Placental pericyte (primary cell): Measurements from ENCODE around the genes PWP1, PRDM4 and CMKLR1.

- CAGE, long polyA plus RNA: no peak
Measured at GRCh38 chr12:106120219-106121276, 18.2 kb downstream of the NUAK1 start.

- CAGE, long polyA plus RNA: no peak
Measured at GRCh38 chr12:106358199-106358851, 777 bp downstream of the POLR3B start.

GRCh38 chr12:106753370-106754311 is 20.8 kb upstream of the RIC8B start:
- CAGE, long polyA plus RNA: no peak

- CAGE, long polyA plus RNA: no peak
Measured at GRCh38 chr12:106959724-106960118, 4.0 kb downstream of the TMEM263 start.

GRCh38 chr12:107348938-107349337 is 30.7 kb downstream of the ABTB3 start:
- CAGE, long polyA plus RNA: no peak

- CAGE, long polyA plus RNA: no peak
Measured at GRCh38 chr12:107386341-107386848, 68.2 kb downstream of the ABTB3 start.

DNA sequence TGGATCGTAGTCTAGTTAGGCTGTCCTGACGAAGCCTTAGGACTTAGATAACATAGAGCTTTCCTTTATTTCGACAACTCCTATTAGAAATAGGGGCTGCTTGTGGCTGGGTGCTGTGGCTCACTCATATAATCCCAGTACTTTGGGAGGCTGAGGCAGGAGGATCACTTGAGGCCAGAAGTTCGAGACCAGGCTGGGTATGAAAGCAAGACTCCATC is 145.1 kb upstream of the PWP1 start:
- CAGE, long polyA plus RNA: no peak

DNA sequence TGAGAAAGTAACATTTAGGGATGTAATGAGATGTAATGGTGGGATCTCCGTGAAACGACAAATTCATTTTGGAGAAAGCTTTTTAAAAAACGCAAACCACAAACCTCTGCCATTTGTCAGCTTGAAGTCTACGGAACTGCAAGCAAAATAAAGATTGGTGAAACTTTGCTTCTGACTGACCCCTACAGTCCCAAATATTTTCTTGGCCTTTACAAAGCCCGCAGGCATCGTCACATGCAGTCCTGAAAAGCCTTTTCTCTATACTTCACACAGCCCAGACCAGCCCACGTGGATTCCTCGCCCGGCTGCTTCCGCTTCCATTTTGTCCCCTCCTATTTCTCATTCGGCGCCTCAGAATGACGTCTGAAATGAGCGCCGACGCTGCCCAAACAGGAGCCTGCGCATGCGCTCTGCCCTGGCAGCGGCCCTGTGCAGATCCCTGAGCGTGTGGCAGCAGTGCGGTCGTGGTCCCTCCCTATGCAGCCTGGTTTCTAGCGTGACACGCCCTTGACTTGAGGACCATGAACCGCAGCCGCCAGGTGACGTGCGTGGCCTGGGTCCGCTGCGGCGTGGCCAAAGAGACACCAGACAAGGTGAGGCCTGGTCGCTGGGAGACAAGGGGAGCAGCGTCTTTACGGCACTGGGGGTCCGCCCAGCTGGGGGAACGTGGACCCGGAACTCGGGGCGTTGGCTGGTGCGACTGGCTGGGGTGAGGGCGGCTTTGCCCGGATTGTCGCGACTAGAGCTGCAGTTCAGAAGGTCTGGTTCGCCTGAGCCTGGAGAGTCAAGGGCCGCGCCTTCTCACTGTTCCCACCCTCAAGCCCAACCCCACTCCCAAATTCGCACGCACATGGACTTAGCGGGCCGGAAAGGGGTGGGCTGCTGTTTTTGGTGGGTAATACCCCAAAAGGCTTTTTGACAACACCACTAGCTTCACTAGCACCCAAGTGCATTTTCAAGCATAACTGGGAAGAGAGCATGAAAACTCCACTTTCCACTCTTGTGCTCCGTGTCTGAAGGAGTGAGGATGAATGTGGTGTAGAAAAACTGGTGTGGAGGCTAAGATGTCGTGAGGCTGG is at the start of gene PWP1:
PWP1 (plus strand) TSS at position 421 of the 1,079 bp plus-strand sequence.
- CAGE, long polyA plus RNA: start-site peak on the plus strand centred at position 425 of the sequence, 21 bp wide, 234 and 50 reads in 2 replicates

DNA sequence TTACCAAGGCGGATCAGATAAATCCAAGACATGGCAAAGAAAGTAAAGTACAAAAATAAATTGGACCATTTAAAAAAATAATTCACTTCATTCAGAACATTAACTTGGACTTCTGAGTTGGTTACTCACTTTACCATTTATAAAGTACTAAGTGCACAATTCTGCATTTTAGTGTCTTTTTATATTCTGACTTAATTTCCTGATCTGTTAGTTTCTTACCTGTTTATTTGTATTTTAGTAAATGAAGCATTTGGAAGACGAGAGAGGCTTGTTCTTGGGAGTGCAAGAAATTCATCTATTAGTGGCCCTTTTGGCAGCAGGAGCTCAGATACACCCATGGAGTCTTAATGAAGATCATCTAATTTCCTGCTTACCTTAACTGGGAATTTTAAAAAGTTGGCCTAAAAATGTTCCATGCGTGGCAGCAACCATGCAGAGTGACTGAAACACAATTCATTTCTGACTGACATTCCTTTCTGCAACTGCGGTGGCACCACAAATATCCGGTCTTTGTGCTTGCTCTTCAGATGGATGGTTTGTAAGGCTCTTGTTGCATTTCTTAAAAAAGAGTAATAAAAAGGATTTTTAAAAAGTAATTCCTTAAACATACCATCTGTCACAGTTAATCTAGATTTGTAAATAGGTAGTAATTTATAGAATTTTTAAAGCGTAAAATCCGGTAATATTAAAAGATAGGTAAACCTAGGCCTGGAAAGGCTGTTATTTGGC is 26.4 kb downstream of the PWP1 start:
- CAGE, long polyA plus RNA: no peak

DNA sequence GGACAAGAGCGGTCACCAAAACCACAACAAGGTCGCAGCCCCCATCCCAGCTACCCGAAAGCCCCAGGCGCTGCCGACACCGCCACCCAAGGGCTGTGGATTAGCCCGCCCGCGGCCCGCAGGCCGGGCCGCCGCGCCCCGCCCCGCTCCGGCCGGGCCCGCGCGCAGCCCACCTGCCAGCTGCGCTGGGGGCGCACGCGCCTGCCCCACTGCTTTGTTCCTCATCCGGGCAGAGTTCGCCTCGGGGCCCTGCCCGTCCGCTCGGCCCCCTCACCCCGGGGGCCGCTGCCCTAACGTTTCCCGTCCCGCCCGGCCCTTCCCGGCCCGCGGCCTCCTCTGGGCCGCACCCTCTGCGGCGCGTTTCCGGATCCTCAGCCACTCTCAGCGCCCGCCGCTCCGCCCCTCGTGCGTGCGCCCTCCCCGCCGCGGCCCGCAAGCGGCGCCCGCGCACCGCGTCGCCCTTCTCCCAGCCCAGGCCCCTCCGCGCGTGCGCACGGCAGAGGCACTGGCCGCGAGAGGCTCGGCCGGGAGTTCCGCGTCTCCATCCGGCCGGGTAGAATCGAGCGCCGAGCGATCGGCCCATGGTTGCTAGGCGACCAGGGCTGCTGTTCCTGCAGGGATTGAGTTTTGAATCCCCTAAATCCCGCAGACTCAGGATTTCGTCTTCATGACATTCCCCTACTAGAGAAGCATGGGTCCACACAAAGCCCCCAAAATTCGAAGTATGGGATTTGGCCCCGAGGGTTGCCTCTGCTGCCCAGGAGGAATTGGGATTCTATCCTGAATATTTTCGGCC is at the start of gene PRDM4:
PRDM4 (minus strand) TSS at position 354 of the 796 bp plus-strand sequence.
- CAGE, long polyA plus RNA: no peak

DNA sequence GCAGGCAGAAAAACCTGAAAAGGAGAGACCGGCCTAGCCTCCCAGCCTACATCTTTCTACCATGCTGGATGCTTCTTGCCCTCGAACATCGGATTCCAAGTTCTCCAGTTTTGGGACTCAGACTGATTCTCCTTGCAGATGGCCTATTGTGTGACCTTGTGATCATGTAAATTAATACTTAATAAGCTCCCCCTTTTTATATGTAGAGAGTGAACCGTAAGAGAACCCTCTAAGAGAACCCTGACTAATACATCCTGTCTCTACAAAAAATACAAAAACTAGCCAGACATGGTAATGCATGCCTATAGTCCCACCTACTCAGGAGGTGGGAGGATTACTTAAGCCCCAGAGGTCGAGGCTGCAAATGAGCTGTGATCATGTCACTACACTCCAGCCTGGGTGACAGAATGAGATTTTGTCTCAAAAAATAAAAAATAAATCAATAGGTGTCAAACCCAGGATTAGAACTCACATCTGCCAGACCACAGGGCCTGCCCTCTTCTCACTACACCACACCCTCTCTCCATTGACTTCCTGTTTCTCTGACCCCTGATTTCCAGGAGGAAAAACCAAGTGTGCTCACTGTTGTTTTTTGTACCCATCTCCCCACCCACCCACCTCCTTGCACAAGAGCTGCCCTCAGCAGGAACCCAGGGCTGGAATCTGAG is 6.4 kb downstream of the CMKLR1 start:
- CAGE, long polyA plus RNA: no peak

- CAGE, long polyA plus RNA: no peak
Measured at GRCh38 chr12:108335738-108336216, 3.3 kb downstream of the CMKLR1 start.

- CAGE, long polyA plus RNA: no peak
Measured at GRCh38 chr12:108338957-108339718, at the start of gene CMKLR1. TSS of gene CMKLR1 (minus strand) at chr12:108339311.

GRCh38 chr12:108517664-108518147 is 2.6 kb downstream of the FICD start:
- CAGE, long polyA plus RNA: no peak

DNA sequence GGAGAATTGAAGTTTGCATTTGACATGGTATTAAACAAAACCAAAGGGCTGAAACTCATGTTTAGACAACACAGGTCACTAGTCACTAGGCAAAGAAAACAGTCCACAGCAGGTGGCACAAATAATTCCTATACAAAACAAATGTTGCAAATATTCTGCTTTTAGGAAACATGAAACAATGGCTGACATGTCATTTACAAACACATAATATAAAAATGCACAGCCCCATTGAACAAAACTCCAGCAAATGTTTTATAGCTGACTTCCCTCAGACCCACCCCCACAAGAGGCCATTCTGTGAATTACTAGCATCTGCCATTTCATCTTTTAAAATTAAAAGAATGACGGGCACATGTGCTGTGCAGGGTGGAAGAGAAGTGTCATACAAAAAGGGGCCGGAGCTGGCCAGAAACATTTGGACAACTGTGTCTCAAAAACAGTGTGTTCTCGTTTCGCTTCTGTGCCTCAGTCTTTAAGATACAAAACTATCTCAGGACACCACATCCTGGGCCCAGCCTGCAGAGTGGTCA is 7.7 kb downstream of the FICD start:
- CAGE, long polyA plus RNA: no peak

DNA sequence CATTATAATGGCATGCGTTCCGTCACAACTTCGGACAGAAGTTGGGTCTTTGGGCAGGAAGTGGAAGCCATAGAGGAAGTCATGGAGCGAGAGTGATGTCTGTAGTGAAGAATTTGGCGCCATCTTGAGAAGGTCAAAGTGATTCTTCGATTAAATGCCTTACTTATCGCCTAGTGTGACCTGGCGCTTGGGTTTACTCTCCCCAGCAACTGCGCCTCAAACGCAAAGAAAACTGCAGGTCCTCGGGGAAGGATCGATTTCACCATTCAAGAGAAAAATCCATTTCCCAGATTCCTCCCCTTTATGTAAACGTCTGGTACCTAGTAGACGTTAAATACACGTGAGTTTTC is 362 bp upstream of the SART3 start:
- CAGE, long polyA plus RNA: no peak

DNA sequence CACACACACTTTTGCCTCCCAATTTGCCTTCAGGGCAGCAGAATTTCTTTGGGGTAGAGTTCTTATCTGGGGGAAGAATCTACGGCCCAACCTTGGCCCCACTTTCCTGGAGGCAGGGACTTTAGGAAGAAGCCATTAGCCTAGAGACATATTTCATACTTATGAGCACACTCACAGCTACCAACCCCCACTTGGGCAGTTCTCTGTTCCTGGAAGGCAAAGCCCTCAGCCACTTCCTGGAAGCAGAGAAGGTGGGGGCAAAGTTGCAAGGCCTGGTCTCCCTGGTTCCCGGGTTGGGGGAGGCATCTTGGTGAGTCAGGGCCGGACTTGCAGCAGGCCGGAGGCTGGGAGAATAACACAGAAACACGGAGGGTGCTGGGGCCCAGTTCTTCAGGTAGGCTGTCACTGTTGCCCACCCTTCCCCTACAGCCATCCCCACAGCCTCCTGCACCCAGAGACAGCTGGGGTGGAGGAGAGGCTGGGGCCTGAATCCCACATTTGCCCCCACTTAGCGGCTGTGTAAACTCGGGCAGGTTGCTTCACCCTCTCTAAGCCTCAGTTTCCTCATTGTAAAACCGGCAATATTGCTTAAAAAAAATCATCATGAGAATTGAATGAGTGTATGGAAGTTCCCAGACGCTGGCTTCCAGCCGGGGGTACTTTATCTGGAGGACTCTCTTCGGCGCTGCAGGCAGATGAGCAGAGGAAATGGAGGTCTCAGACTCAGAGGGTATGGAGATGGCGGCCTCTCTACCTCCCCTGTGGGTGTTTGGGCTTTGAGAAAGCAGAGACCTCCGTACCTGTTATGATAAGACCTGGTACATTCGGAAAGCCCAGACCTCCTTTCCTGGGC is 5.1 kb downstream of the SELPLG start:
- CAGE, long polyA plus RNA: no peak

GRCh38 chr12:108641019-108641937 is 7.6 kb upstream of the SELPLG start:
- CAGE, long polyA plus RNA: no peak

GRCh38 chr12:108645834-108646276 is 12.2 kb upstream of the SELPLG start:
- CAGE, long polyA plus RNA: no peak

DNA sequence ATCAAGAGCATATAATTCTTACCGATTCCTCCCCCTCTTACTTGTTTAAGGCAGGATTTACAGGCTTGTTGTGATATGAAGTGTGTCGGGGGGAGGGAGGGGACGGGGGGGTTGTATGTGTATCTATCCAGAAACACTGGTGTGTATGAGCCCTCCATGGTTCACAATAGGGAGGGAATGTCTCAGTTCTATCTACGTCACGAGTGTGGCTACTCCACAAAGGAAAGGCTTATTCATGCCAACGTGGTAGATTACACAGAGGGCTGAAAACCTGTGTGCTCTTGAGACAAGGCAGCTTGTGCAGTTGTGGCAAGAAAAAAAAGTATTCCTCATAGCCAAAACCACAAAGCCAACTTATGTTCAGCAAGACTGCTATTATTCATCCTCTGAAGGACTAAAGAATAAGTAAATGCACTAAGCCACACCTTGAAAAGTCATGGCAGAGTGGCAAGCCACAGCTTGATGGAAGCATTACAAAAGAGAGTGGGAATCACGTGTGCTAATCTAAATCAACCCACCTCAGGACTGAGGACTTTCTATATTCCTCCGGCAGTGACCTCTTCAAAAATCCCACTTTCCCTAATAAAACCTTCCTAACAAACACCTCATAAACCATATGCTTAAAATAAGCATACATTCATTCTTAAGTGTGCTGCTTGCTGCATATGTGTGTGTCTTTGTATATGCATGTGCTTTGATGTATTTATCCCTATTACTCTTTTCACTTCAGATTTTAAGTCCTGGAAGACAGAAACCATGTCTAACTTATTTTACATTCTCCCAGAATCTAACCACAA is 34.8 kb downstream of the CORO1C start:
- CAGE, long polyA plus RNA: no peak